ENCODE results near the genes MRC2 and FTSJ3.

- PRO-cap = no peak
- RAMPAGE, long total RNA, 2 experiments = no peak in any of the 2 experiments
These were observed 17.3 kb upstream of the INTS2 start for GRCh38 chr17:61945014-61945556.

DNA sequence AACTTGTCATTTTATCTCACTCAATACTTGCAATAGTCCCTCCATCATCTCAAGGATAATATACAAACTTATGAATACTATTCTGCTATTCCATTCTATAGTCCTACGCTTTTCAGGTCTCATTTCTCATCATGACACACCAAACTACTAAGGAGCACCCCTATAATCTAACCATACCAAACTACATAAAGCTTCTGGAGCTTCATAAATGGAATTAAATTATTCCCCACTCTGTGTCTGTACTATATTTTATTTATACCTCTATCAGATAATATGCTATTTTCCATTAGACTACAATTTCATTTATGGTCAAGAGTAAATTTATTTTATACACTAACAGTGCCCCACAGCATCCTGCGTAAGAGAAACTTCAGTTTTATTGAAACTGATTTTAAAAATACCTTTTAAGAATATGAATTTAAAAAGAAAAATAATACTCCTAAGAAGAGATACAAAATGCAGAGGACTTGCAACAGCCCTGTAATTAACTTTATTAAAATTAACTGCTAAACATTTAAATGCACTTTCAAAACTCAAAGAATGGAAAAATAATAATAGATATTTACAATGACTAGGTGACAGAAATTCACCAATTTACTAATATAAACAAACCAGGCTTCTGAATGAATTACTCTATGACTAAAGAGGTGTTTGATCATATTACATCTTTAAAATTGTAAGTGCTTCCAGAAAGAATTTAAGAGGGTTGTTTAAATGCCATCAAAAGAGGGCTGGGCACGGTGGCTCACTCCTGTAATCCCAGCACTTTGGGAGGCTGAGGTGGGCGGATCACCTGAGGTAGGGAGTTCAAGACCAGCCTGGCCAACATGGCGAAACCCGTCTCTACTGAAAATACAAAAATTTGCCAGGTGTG, 63.4 kb downstream of the MED13 start:
- PRO-cap = no peak
- RAMPAGE, long total RNA, 2 experiments = no peak in any of the 2 experiments

- PRO-cap = no peak
- RAMPAGE, long total RNA, 2 experiments = no peak in any of the 2 experiments
These were observed 25.1 kb upstream of the MED13 start for GRCh38 chr17:62089983-62090677.

DNA sequence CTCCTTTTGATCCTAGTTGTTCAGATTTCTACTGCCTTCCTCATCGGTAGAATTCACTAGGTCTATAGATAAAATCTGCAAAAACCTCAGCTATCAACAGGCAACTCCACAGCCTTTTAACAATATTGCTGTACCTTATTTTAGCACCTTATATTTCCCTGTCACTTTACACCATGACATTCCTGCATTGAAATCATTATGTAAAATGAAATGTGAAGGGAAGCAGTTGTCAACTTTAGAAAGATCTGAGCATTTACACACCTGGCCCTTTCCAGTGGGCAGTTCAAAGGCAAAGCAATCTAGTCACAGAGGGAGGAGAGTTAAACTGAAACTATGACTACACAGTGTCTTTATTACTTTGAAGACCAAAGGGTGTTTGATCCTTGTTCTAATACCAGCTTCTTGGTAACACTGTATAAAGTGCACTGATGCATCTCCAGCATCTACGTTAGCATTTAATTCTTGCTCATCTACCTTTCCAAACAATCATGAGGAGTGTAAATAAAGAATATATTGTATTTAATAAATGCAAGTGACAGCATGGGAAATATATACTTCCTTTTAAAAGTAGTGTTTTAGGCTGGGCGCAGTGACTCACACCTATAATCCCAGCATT, 100.2 kb upstream of the MED13 start:
- PRO-cap = no peak
- RAMPAGE, long total RNA, 2 experiments = no peak in any of the 2 experiments

GRCh38 chr17:62170203-62170805, 105.2 kb upstream of the MED13 start:
- PRO-cap = no peak
- RAMPAGE, long total RNA, 2 experiments = no peak in any of the 2 experiments

- PRO-cap = unidirectional peak, plus-strand start at chr17:62478430; bidirectional peak, plus-strand start at chr17:62478825, minus-strand start at chr17:62478574
- RAMPAGE, long total RNA, 2 experiments = no peak in any of the 2 experiments
These were observed 531 bp upstream of the TLK2 start for GRCh38 chr17:62477797-62478791.

DNA sequence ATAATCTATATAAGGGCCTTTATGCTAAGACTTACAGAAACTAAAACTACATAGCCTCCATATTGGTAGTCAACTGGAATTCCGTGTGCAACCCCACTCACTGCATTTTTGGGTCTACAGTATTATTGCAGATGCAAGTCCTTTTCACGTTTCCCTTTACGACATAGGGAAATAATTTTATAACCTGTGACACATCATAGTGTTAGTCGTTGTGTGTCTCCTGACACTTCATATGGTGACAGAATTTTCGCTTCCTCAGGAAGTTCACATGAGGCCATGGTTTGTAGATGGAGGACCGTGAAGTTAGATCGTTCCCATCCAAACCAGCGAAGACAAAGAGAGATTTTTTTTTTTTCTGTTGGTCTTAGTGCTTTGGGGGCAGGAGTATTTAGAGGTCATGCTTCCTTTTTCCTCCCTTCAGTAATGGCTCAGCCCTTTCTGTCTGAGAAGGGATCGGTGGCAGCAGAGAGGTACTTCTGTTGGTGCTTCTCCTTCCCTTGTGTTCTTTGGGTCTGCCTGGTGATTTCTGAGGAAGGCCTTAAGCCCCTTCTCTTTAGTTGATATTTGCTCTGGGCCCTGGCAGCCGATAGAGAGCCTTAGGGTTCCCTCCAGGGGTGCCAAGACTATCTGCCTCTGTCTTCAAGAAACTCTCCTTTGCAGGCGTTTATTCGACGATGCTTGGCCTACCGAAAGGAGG, 15.6 kb upstream of the MRC2 start:
- PRO-cap = no peak
- RAMPAGE, long total RNA, 2 experiments = no peak in any of the 2 experiments

DNA sequence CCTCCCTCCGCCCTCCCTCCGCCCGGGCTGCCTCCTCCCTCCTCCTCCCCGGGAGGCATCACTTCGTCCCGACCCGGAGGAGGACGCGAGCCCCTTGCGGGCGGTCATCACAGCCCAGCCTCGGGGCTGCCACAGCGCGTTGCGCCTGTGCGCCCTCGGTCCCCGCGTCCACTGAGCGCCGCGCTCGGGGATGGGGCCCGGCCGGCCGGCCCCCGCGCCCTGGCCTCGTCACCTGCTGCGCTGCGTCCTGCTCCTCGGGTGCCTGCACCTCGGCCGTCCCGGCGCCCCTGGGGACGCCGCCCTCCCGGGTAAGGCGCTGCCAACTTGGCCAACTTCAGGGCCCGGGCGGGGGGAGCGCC, at the start of gene MRC2:
TSS of gene MRC2 (plus strand) at position 58 of the 359 bp plus-strand sequence.
- PRO-cap = bidirectional peak, plus-strand start at position 61 of the sequence, minus-strand start outside the sequence; bidirectional peak, plus-strand start outside the sequence, minus-strand start at position 289 of the sequence
- RAMPAGE, long total RNA, 2 experiments = no peak in any of the 2 experiments

DNA sequence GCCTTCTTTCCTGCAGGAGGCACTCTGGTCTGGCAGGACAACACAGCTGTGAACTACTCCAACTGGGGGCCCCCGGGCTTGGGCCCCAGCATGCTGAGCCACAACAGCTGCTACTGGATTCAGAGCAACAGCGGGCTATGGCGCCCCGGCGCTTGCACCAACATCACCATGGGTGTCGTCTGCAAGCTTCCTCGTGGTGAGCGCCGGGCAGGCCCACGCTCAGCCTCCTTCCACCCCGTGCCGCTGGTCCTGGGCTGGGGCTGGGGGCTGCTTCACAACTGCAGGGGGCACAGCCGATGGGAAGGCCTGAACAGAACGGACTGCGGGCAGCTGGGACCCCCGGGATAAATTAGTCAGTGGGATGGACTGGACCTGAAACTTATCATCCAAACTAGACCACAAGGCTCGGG, 63.5 kb downstream of the MRC2 start:
- PRO-cap = no peak
- RAMPAGE, long total RNA, 2 experiments = no peak in any of the 2 experiments

- PRO-cap = no peak
- RAMPAGE, long total RNA, 2 experiments = no peak in any of the 2 experiments
These were observed 48.1 kb downstream of the MARCHF10 start for GRCh38 chr17:62759927-62760458.

DNA sequence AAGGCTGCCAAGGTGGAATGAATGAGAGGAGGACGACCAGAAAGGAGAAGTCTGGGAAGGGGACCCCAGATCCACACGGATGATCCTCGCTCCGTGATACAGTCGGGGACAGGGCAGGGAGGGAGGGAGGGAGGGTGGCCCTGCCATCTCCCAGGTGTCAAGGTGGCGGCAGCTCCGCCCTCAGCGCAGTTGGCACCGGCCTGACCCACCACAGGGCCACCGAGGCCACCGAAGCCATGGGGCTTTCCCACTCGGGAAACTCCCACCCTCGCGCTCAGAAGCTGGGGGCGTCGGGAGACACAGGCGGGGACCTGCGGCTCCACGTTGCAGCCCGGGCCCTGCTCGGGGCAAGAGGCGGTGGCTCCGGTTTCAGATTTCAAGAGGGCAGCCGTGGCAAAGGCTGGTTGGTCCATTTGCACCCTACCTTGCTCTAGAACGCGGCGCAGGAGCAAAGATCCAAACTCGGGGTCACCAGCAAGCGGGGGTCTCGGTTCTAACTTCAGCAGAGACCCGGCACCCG, 572 bp downstream of the CYB561 start:
- PRO-cap = unidirectional peak, plus-strand start at position 277 of the sequence
- RAMPAGE, long total RNA, 2 experiments = no peak in any of the 2 experiments

DNA sequence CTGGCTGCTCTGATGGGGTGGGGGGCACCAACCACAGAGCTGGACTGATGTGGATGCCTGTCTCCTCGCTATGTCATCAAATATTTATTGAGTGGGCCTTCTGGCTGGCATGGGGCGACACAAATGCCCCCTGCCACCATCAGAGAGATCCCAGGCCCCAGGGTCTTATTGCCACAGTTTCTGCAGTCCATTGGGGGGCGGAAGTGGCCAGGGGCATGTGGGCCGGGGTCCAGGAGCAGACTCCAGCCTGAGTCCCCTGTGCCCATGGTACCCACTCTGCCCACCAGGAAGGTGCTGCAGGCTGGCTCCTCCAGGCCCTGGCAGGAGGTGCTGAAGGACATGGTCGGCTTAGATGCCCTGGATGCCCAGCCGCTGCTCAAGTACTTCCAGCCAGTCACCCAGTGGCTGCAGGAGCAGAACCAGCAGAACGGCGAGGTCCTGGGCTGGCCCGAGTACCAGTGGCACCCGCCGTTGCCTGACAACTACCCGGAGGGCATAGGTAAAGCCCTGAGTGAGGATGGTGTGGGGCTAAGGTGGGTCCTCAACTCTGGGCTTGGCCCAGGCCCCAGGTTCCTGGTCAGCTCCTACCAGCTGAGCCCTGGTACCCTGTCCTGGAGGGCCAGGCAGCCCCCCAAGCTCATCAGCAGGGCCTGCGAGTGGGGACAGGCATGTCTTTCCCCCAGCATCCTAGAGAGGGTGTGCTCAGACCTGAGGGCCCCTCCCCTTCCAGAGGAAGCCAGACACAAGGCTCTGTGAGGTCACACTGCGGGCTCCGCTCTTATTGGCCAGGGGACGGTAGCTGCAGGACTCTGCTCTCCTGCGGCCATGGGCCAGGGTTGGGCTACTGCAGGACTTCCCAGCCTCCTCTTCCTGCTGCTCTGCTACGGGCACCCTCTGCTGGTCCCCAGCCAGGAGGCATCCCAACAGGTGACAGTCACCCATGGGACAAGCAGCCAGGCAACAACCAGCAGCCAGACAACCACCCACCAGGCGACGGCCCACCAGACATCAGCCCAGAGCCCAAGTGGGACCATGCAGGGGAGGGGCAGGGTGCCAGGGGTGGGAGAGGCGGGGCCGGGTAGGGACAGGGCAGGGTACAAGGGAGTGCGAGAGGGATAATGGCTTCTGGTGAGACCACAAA, 7.6 kb downstream of the ACE start:
- PRO-cap = no peak
- RAMPAGE, long total RNA, 2 experiments = start-site peak on the plus strand in 1 of 2 experiments, centred at positions 353 to 824 of the sequence, 20 to 82 reads per replicate

DNA sequence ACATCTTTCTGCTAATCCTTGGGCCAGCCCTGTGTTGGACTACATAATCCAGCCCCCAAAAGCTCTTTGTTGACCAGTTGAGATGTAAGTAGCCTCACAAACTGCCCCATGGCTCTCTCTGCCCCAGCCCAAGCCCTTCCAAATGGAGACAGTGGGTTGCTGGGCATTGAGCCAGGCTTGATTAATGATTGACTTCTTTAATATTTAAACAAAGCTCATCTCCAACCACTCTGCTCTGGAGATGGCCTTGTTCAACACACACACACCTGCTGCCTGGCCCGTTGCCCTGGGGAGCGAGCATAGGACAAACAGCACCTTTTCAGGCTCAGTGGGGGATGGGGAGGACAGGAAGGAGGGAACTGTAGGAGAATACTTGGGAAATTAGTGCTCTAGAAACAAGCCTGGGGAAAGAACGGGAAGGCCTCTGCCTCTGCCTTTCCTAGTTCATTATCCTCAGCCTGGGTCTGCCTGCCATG, 2.7 kb upstream of the KCNH6 start:
- PRO-cap = no peak
- RAMPAGE, long total RNA, 2 experiments = no peak in any of the 2 experiments

DNA sequence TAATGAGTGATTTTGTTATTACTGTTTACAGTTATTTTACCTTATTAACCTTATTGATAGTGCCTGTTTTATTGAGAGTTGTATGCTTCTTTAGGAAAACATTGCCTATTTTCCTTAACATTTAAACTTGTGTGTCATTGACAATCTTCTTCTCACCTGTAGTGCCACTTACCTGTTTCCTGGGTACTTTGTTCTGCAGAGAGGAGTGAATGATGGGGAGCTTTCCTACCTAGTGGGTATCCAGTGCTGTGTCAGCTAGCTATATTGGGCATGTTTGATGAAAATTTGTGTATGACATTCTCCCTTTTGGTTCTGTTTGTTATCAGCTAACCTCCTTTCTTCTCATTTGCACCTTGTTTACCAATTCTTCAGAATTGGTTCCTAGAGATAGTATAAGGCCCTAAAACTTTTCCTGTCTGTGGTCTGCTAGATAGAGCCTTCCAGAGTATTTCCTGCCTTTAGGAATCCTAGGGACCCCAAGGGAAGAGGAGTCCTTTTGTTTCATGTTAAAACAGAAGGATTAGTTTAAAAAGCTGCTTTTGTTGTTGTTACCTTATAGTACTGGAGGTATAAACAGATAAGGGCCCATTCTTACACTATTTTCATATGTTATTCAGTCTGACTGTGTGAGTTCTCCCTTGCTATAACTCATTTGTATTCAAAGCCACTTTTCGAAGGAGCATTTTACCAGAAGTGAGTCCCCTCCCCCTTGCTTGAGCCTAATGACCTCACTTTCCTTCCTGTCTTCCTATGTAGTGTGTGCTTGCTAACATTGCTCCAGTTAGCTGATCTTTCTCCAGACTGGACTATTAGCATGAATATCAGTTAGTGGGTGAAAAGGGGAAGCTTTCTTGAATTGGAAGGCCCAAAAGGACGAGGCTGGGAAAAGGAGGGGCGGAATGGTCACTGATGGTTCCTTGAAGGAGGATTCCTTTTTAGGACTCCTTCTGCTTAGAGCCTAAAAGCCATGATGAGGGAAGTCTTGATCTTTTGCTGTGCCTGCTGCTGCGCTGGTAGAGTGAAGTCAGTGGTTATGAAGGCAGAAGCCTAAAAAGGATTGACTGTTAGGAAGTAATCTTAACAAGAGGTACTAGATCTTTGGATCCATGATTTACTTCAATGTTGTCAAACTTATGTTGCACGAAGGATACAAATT, 11.7 kb downstream of the MAP3K3 start:
- PRO-cap = unidirectional peak, minus-strand start at position 654 of the sequence
- RAMPAGE, long total RNA, 2 experiments = no peak in any of the 2 experiments

- PRO-cap = unidirectional peak, plus-strand start at chr17:63685234
- RAMPAGE, long total RNA, 2 experiments = no peak in any of the 2 experiments
These were observed 15.0 kb downstream of the LIMD2 start for GRCh38 chr17:63684751-63685528.

DNA sequence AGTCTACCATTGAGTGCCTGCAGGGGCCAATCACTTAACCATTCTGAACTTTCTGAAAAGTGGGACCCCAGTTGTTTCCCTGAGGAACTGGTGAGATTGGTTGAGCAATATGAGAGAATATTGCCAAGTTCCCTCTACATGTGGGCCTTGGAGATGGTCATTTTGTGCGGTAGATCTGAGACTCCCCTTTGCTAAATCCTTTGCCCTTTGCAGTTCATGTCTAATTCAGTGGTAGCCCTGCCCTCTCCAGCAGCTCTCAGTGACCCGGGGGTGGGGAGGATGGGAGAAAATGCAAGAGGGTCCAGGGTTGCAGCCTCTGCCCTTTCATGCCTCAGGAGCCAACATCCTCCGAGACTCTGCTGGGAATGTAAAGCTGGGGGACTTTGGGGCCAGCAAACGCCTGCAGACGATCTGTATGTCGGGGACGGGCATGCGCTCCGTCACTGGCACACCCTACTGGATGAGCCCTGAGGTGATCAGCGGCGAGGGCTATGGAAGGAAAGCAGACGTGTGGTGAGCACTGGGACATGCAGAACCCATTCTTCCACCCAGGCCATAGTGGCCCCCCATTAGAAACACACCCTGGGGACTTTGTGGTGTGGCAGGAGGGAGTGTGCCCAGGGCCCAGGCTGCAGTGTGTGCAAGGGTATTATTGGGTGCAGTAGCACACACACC, 7.9 kb downstream of the LIMD2 start:
- PRO-cap = no peak
- RAMPAGE, long total RNA, 2 experiments = no peak in any of the 2 experiments

DNA sequence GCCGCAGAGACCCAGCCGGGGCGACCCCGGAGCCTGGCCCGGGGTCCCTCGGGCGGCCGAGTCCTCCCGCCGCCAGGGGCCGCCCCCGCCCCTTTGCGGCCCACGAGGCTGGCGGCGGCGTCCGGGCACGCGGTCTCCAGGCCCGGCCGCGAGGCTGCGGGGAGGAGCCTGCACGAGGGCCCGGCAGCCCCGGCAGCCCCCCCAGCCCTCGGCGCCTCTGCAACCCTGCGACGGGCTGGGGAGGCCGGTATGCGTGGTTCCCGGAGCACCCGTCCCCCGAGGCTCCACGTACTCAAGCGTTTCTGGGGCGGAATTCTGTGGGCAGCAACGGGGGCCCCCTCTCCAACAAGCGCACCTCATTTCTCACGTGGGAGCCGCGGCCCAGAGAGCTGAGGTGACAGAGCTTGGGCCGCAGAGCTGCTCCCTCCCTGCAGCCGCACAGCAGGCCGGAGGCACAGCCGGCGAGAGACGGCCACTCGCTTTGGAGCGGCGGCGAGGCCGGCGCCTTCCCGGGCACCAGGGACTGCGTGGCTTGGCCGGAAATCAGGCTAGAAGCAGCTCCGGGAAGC, 788 bp upstream of the LIMD2 start:
- PRO-cap = bidirectional peak, plus-strand start at position 384 of the sequence, minus-strand start at position 95 of the sequence; unidirectional peak, minus-strand start at position 525 of the sequence
- RAMPAGE, long total RNA, 2 experiments = start-site peak on the plus strand in 1 of 2 experiments, centred at position 135 of the sequence, 5 reads per replicate

- PRO-cap = no peak
- RAMPAGE, long total RNA, 2 experiments = no peak in any of the 2 experiments
These were observed 6.5 kb upstream of the STRADA start for GRCh38 chr17:63748153-63748384.

DNA sequence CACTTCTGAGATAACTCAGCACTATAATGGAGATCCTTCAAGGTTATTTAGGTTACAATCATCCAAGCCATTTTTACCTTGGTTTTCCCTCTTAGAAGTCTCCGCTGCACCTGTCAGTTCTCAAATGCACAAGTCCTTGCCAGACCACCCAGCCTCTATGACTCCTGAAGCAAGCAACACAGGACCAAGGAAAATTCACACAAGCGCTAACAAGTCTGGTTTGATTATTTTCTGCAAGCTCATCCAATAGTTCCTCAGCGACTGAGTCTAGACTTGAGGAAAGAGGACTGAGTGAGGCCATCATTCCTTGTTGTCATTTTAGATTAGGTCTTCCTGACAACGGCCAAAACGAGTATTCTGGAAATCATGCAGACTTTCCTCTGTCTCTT, 703 bp downstream of the CCDC47 start:
- PRO-cap = unidirectional peak, plus-strand start at position 270 of the sequence
- RAMPAGE, long total RNA, 2 experiments = no peak in any of the 2 experiments

- PRO-cap = bidirectional peak, plus-strand start at chr17:63827450, minus-strand start at chr17:63827386
- RAMPAGE, long total RNA, 2 experiments = start-site peak on the plus strand in 2 of 2 experiments, at chr17:63827423-63827736 at its widest, 21 to 144 reads per replicate
These were observed at the start of gene FTSJ3 for GRCh38 chr17:63827280-63827959. Gene FTSJ3 (minus strand): TSS chr17:63827663.

Data from prostate gland (tissue), 2 donors.